Measurements from ENCODE around the genes HDHD3 and ALAD.

- RRBS, result no CpG with 5 or more reads among the region's 8 CpGs
These were observed 72.2 kb downstream of the INIP start for GRCh38 chr9:112645397-112646364.

- RRBS, result no CpG with 5 or more reads among the region's 13 CpGs
These were observed 14.0 kb upstream of the INIP start for GRCh38 chr9:112731713-112732428.

GRCh38 chr9:112839785-112840280 is 50.8 kb downstream of the SLC46A2 start:
- RRBS, result no CpG with 5 or more reads among the region's 5 CpGs

- RRBS, result no CpG with 5 or more reads among the region's 4 CpGs
These were observed 13.4 kb downstream of the SLC46A2 start for GRCh38 chr9:112877165-112877754.

GRCh38 chr9:113154331-113154923 is 3.6 kb downstream of the SLC31A2 start:
- RRBS, result no CpG with 5 or more reads among the region's 9 CpGs

DNA sequence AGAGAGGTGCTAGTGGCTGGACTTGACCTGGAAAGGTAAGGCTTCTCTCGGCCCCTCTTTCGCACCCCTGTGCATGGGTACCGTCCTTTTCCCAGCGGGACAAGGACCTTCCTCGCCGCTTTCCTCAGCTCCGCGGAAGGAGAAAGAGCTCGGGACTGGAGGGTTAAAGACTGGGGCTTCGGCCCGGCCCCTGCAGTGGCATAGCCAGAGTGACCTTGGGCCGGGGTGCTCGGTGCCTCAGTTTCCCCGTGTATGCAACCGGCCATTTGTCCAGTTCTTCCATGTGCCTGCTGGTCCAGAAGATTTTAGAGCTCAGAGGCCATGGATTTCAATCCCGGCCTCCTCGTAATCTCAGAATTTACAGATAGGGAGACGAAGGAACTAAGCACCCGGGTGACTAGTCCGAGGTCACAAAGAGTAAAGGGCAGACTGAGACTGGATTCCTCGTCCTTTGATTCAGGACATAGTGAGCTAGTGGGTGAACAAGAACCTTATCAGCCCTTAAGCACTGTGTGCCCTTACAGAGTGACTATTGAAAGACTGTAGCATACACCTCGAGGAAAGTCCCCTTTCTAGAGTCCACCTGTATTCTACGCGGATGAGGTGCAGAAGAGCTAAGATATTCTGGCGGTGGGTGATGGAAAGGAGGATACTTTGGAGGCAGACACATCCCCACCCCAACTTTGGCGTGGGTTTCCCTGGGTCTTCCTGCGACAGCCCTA is 461 bp downstream of the SLC31A1 start:
- RRBS, result 5% methylated on average over 7 of the region's 27 CpGs

- RRBS, result no CpG with 5 or more reads among the region's 5 CpGs
These were observed 17.5 kb downstream of the SLC31A1 start for GRCh38 chr9:113238742-113239402.

DNA sequence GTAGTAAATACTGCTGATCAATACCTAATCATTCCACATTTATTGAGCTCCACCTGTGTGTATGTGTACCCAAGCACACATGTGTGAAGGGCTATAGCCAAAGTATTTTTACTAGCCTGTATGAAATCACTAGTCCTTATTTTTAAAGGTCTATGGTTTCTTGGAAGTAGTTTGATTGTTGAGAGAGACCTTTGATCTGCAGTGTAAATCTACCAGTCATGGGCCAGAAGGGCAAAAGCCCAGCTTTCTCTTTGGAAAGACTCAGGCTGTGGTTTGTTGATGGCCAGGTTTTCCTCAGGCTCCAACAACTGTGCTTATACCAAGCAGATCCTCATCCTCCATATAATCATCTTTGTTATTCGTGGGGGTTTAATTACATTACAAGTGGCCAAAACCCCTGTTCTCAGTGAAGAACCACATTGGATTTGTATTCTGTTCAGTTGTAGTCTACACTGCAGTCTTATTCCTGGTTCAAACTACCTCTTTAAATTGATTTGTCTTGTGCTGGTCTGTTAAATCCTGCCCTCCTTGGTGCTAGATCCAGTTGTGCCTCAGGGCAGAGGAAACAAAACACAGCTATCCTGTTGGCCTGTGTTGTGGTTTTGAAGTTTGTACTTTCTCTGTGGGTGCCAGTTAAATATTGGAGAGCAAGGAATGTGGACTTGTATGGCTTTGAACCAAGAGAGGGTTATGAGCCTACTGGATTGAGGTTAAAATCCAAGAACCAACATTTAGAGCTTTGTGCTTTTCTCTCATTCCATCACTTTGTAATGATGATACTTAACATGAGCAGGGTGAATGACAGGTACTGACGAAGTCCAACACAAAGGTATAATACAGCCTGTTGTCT is 13.3 kb downstream of the CDC26 start:
- RRBS, result no CpG with 5 or more reads among the region's 2 CpGs

- RRBS, result 3% methylated on average over 3 of the region's 87 CpGs
These were observed at the start of gene HDHD3 for GRCh38 chr9:113376535-113377704. HDHD3 (minus strand) TSS chr9:113376986.

GRCh38 chr9:113381925-113382502 is 5.2 kb upstream of the HDHD3 start:
- RRBS, result no CpG with 5 or more reads among the region's 7 CpGs

DNA sequence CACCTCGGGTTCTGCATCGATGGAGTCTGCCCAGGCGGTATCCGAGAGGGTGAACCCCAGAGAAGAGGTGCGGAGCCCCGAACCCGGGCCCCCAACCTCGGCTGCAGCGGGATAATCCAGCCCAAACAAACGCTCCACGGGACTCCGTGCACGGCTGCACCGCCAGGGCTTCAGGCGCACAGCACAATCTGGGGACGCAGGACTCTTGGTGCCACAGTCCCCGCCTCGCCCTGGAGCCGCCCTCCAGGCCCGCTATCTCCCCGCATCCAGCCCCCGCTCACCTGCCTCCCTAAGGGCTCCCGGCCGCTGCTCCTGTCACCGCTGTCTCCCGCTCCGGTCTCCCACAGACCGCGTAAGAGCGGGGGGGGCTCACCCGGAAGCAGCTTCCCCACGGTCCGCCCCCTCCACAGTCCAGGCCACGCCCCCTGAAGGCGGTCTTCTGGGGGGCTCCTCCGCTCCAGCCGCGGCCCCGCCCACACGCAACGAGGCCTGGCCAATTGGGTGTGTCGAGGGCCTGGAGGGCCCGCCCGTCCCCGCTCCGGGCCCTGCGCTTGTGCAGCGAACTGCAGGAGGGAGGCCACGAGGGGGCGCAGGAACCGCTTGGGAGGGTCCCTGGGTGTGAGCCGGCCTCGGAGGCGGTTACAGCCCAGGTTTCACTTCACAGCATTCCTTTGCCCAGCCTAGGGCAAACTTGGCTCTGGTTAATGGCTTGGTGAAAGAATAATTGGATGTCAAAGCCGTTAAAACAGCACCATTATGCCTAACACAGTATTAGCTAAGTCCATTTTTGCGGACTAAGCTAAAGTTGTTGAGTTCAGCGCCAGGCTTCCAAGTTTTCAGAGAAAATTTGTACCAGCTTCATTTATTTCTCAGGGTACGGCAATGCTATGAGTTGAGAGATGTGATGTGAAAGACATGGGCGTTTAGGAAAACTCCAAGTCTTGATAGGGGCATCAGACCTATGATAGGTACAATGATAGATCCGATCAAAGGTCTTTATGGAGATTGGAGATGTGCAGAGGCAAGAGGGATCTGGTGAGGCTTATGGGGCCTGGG is at the start of gene ALAD:
Gene ALAD, minus strand, starts transcription at position 354 of the 1,056 bp plus-strand sequence.
- RRBS, result 3% methylated on average over 5 of the region's 60 CpGs

GRCh38 chr9:113581733-113582804 is 118.5 kb downstream of the RGS3 start:
- RRBS, result no CpG with 5 or more reads among the region's 20 CpGs

GRCh38 chr9:113602567-113603311 is 139.2 kb downstream of the RGS3 start:
- RRBS, result no CpG with 5 or more reads among the region's 14 CpGs

GRCh38 chr9:113676840-113677690 is 199.0 kb upstream of the ZNF618 start:
- RRBS, result no CpG with 5 or more reads among the region's 18 CpGs

- RRBS, result 4% methylated on average over 5 of the region's 32 CpGs
These were observed 188.1 kb upstream of the ZNF618 start for GRCh38 chr9:113687897-113688584.

- RRBS, result no CpG with 5 or more reads among the region's 3 CpGs
These were observed 21.8 kb upstream of the ZNF618 start for GRCh38 chr9:113854347-113854758.

DNA sequence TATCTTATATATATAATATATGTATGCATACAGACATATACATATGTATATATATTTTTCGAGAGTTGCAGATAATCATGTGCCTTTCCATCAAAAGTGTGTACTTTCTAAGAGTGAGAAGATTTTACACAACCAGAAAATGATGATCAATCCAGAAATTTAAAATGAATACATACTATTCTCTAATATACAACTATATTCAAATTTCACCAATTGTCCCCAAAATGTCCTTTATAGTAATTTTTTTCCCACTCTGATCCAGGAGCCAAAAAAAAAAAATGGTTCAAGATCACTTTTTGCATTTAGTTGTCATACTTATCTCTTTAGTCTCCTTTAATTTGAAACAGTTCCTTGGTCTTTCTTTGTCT is 8.0 kb upstream of the ZNF618 start:
- RRBS, result no CpG with 5 or more reads among the region's 1 CpG

DNA sequence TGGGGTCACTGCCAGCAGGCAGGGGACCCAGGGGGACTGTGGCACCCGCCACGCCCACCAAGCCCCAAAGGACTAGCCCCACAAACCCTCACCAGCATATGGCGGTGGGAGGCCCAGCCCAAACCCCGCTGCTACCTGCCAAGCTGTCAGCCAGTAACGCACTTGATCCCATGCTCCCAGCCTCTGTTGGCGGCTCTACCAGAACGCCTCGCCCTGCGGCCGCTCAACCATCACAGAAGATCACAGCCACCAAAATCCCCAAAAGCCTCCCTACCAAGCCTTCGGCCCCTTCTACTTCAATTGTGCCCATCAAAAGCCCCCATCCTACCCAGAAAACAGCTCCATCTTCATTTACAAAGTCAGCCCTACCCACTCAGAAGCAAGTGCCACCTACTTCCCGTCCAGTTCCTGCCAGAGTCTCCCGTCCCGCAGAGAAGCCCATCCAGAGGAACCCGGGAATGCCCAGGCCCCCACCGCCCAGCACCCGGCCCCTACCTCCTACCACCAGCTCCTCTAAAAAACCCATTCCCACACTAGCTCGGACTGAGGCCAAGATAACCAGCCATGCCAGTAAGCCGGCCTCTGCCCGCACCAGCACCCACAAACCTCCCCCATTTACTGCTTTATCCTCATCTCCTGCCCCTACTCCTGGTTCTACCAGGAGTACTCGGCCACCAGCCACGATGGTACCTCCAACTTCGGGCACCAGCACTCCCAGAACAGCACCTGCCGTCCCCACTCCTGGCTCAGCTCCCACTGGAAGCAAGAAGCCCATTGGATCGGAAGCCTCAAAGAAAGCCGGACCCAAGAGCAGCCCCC is 13.3 kb downstream of the COL27A1 start:
- RRBS, result 71% methylated on average over 1 of the region's 26 CpGs

DNA sequence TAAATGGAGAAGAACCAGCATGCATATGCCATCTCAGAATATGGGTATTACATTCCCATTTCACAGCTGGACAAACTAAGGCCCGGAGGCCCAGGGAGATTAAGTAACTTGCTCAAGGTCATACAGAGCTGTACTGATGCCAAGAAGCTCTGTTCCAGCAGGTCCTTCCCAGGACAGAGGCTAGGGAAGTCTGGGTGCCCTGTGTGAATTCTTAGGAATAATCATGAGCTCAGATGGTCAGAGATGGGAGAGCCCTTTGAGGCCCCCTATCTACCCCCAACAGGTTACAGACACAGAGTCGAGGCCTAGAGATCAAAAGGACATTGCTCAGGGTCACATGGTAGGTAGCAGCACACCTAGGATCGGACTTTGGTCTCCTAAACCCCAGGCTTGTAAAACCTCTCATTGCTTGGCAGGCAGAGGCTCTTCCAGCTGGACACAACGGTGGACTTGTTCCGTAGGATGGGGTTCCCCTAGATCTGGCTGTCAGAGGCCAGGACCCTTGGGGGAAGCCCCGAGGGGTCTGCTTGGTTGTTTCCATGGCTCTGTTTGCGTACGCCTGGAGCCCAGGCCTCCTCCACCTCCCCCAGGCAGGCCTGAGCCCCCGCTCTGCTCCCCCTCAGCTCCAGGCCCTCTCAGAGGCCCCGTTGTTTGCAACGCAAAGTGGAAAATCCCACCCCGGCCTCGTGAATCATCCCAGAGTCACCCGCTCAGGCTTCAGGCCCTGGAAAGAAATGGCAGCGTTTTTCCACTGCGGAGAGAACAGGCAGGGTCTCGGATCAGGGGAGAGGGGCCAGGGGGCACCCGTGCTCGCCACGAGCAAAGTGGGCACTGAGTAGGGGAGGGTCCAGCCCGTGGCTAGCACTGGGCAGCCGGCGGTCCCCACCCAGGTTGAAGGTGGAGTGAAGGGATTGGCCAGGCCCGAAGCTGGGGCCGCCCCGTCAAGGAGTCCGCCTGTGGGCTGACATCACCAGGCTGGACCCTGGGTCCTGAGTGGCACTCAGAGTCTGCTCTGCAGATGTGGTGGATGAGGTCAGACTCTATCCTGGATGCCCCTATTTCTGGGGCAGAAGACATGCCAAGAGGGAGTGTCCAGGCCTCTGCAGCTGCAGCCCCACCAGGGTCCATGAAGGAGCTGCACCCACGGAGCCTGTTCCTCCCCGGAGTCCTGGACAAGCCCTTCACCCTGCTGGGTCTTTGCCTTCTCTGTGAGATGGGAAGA is 19.7 kb downstream of the COL27A1 start:
- RRBS, result no CpG with 5 or more reads among the region's 29 CpGs

GRCh38 chr9:114205284-114205655 is 49.9 kb downstream of the COL27A1 start:
- RRBS, result no CpG with 5 or more reads among the region's 8 CpGs